Smooth muscle cell (in vitro differentiated cells): ENCODE measurements around a stretch of chr15.

GRCh38 chr15:96368250-96368513 lies 37.7 kb downstream of the NR2F2 start:
- RAMPAGE, long total RNA, result no peak

DNA sequence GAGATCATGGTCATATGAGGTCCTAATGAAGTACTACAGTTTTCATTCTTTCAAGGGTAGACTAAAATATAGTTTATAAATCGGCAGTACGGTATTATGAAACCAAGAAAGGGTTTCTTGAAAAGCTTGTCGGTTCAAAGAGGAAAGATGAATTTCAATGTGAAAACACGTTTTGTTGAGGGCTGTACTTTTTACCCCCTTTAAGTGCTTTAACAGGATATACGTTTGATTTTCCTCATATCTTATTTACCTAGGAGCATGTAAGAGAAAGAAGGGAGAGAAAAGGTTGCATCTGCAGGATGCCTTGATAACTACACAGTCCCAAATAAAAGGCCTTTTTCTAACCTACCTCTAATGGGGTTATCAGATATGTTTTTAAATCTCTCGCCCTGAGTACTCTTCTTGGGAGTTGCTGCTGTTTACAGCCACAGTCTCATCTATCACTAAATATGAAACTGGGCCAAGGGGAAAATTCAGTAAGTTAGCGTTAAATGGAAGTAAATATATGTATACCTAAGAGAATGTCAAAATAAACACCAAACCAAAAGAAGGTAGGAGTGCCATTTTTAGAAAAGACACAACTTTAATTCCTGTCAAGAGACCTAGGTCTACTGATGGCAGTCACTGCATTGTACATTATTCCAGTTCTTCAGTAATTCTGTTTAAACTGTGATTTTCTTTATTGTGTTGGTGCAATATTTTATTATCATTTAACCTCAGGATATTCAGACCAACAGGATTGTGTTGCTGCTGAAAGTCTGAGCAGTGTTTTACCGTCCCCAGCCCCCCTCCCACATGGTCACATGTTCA lies 11.4 kb downstream of the ARRDC4 start:
- RAMPAGE, long total RNA, result no peak

- RAMPAGE, long total RNA, result no peak
These were observed 17.3 kb downstream of the ARRDC4 start for GRCh38 chr15:97977639-97978334.

DNA sequence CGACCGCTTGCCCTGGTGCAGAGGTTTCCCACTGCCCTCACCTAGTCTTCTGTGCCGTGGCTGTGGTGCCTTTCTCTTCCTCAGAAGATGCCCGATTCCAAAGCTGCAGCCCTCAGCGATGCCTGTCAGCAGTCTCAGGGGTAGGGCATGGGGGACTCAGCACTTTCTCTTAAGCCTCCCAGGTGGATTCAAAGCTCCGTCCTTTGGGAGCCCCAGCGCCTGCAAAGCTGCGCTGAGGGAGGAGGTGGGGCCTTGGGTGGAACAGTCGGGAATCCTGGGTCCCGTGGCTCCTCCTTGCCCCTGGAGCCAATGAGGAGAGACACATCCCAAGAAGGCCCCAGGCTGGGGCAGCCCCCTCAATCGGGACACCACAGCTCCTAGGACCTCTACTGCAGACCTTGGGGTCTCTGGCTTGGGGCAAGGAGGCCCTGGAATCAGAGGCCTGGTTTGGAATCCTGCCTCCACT lies 227.5 kb upstream of the IGF1R start:
- RAMPAGE, long total RNA, result no peak

GRCh38 chr15:98525503-98526318 lies 122.6 kb upstream of the IGF1R start:
- RAMPAGE, long total RNA, result no peak

DNA sequence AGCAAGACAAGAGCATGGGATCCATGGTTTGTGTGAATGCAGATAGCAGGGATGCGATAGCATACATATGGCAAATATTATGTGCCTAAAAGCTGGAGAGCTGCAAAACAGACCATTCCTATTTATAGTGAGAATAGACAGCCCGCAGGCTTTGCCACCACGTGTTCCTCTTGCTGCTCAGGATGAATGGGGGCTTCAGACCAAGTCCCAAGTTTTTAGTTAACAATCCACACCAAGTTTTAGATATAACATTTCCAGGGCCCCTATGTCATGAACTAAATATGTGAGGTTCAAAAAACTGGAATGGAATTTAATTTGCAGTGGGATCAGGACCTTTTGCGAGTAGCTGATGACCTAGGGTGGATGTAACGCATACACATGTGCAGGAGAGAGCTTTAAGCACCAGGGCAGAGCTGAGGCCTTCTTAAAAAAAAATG lies 48.5 kb upstream of the IGF1R start:
- RAMPAGE, long total RNA, result no peak

DNA sequence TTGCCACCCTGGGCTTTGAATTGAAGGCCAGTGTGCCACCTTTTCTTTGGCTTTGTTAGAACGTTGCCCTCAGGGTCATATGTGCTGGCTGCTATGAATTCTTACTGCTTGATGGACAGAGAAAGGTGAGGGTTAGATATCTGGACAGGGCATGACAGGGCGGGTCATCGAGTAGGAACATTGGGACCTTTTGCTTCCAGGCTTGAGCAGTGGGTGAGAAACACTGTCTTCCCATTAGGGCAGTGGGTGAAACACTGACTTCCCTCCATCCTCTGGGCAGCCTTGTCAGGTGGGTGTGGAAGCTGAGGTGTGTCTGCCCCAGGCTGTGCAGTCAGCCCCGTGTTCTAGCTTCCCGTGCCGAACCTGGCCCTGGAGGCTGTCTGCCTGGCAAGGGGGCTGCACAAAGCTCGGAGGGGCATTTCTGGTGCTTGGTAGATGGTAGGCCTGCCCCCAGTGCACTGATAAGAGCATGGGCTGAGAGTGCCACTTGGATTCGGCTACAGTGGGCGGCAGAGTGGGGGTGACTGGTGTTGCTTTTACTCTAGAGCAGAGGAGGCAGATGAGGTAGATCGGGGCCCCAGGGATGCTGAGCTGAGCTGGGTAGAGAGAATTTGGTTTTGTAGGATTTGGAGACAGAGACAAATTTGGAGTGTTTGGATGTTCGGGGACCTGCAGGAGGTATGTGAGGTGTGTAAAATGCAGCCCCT lies 21.2 kb downstream of the IGF1R start:
- RAMPAGE, long total RNA, result no peak

GRCh38 chr15:98714637-98715425 lies 66.5 kb downstream of the IGF1R start:
- RAMPAGE, long total RNA, result no peak

- RAMPAGE, long total RNA, result no peak
These were observed 130.0 kb downstream of the IGF1R start for GRCh38 chr15:98778215-98778918.

DNA sequence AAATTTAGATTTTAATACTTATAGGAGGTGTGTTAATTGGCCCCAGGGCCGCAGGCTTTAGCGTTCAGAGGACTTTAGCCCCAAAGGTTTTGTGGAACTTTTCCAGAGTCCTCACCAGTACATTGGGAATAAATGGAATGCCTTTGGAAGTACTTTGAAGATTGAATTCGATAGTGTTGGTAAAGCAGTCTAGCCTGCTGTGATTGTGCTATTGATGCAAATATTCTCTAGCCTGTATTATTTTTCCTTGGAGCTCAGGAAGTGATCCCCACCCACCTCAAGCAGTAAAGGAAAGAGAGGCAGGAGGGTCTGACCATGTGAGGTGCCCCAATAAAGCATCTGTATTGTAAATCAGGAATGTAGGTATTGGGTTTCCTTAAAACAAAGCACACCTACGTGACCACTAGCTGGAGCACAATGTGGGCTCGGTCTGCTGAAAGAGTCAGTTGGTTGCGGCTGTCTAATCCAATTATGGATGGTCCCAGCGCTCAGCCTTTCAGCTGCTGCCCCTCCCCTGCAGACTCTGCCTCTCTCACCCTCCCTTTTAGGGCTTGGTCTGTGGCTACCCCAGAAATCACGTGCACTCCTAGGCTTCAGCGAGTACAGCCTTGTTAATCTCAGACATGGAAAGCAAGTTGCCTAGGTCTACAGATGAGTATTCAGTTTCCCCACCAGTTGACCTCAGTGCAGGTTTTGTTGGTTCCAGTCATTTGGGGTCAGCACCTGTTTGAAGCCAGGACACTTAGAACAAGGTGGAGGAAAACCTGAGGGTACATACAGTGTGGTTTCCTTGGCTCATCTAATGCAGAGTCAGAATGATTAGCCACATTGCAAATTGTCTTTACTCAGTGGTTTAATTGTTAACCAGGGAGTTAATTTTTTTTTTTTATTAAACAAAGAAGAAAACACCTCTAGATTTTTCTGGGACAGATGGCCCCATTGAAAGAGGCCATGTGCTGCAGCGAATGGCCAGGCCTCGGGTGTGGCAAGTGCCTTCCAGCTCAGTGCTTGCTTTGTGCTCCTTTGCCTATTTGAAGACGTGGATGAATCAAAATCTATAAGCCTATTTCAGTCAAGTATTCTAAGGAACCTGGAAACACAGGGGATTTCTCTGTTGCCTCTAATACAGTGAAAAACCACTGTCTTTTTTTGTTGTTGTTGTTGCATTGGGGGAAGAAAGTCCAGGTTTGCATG lies 137.6 kb downstream of the IGF1R start:
- RAMPAGE, long total RNA, result no peak

DNA sequence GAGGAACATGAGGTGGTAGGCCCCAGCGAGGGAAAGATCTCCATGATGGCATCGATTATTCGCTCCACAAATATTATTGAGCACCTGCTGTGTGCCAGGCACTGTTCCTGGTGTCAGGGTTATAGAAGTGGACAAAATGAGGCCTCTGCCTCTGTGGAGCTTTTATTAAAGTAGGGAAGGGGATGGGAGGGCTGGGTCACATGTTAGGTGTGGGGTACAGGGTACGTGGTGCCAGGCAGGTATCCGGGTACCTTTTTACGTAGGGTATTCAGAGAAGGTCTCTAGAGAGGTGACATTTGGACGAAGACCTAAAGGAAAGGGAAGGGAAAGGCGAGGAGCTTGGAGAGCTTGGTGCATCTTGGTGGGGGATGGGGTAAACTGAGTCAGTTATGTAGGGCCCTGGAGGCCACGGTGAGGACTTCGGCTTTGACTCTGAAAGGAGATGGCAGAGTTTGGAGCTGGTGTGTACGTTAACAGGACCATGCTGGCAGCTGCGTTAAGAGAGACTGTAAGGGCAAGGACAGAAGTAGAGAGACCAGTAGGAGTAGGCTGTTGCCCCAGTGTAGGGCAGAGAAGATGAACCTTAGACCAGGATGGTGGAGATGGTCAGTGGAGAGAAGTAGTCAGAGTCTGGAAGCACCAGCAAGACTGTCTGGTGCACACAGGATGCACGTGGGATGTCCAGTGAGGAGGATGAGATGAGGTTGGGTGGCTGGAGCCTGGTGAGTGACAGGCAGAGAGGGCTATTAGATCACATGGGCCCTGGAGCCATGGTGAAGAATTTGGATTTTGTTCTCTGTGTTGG lies 149.9 kb downstream of the IGF1R start:
- RAMPAGE, long total RNA, result no peak

DNA sequence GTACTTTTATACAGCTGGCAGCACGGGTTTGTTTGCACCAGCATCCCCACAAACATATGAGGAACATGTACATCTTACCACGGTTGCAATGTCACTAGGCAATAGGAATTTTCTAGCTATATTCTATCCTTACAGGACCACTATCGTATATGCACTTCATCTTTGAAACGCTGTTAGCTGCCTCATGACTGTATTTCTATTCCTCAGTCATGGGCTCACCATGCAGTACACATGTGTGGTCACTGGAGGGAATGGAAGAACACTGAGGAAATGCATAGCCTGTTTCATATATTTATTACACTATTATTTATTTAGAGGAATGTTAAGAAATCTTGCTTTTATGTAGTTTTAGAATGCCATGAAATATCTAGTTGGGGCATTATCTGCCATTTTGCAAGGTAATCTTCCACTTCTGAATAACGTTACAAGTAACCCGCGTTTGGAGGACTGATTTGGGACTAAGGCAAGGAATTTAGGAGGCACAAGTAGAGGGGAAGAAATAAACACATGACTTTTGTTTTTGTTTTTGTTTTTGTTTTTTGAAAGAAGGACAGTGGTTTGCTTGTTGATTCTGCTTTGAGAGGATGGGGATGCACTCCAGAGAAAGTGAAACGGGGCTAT lies 155.7 kb downstream of the IGF1R start:
- RAMPAGE, long total RNA, result no peak

DNA sequence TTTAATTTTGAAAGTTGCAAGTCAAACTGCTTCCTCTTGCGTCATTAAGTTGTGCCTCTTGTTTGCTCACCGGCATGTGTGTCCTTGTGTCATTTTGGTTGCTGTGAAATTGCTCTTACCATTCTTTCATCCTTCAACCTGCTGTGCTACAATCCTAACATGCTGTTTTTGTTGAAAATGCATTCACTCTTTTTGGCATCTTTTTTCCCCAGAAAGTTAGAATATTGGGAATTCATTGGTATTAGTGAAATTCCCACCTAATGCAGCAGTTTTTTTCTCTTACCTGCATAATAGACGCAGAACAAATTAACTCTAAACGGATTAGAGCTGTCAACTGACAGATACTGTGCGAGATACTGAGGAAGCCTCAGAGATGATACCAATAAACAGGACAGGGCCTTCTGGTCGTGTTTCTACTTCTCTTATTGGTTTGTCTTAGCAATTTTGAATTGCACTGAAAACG lies 164.5 kb downstream of the PGPEP1L start:
- RAMPAGE, long total RNA, result no peak

GRCh38 chr15:99106421-99107110 lies 1.7 kb downstream of the SYNM start:
- RAMPAGE, long total RNA, result no peak

DNA sequence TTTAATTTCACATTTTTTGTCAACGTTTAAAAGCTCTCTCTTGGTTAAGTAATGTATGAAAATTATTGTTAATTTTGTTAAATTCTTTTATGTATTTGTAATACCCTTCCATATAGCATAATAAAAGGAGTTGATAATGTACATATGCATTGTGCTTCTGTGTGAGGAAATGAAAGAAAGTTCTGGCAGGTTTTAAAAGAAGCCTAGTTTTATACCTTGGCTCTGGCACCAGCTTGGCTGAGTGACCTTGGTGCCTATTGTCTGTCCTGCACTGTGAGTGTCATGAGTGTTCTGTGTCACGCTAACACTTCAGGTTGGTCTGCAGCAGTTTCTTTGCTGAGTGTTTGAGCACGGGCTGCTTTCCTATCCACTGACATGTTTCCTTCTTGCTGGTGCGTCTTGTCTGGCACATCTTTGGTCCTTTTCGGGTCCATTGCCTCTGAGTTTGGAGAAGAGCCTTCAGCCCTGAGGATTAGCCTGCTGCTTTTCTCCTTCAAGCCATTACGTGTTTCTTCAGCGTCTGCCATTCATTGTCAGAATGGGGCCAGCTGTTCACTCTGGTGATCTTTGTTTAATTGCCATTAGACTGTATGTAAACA lies 55.3 kb downstream of the LRRC28 start:
- RAMPAGE, long total RNA, result no peak

GRCh38 chr15:99307595-99308239 lies 56.4 kb downstream of the LRRC28 start:
- RAMPAGE, long total RNA, result no peak

- RAMPAGE, long total RNA, result no peak
These were observed 134.6 kb downstream of the LRRC28 start for GRCh38 chr15:99385781-99386321.

DNA sequence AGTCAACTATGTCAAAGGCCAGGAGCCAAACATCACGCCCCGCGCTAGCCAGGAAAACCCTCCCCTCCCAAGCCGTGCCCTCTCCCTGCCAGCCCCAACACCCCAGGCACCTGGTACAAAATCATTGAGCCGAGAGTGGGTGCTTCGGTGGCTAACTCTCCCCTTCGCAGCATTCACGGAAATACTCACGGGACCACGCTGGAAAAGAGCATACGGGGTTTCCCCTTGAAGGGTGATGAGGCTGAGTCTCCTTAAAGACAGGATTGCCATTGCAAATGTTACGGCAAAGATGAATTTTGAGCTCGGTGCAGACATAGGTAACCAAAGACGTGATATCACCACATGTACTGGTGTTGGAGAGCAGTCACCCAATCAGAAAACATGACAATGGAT lies 123.1 kb upstream of the MEF2A start:
- RAMPAGE, long total RNA, result no peak

GRCh38 chr15:99507707-99508472 lies 57.9 kb upstream of the MEF2A start:
- RAMPAGE, long total RNA, result no peak

GRCh38 chr15:99566259-99567293 lies 792 bp downstream of the MEF2A start:
- RAMPAGE, long total RNA, result no peak